Bronchus fibroblast of lung (primary cell): ENCODE results near the genes CCN5, KCNK15 and PI3.

- RAMPAGE, long total RNA: no peak
These were observed 712 bp upstream of the OSER1 start for GRCh38 chr20:44211389-44211577.

DNA sequence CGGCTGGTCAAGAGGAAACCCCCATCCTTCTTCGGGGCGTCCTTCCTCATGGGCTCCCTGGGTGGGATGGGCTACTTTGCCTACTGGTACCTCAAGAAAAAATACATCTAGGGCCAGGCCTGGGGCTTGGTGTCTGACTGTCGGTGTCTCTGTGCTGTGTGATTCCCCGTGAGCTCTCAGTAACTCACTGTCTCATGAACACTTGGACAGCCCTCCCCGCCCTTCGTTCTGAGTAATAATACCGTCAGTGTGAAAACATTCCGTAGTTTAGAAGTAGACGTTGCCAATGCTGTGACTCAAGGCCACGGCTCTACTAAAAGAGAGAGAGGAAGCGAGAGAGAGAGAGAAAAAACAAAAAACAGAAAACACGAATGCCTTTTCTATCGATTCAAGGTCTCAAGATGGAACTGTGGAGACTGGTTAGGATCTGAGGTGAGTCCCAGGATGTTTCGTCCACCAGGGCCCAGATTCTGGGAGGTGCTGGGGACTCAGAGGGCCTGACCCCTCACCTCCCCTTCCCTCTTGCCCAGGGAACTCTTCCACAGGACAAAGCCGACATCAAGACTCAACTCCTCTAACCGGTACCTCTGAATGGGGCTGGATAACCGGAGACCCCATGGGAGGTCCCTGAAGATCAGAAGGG is 31.7 kb downstream of the FITM2 start:
- RAMPAGE, long total RNA: no peak

- RAMPAGE, long total RNA: no peak
These were observed 694 bp upstream of the R3HDML start for GRCh38 chr20:44336084-44336613.

- RAMPAGE, long total RNA: no peak
These were observed 46.0 kb downstream of the HNF4A start for GRCh38 chr20:44401451-44402031.

- RAMPAGE, long total RNA: no peak
These were observed 40.0 kb upstream of the TTPAL start for GRCh38 chr20:44435466-44436245.

DNA sequence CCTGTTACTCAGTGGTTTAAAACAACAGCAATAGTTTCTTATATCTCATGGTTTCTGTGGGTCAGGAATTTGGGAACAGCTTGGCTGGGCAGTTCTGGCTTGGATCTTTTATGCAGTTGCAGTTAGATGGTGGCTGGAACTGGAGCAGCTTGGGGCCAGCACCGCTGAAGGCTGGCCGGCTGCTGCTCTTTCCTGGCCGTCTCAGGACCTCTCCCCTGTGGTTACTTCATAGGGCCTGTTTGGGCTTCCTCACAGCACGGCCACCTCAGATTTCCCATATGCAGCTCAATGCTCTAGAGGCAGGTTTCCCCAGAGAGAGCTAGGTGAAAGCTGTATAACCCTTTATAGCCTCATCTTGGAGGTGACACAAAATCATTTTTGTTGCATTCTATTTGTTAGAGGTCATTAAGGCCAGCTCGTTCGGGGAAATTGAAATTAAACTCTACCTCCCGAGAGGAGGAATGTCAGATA is 15.6 kb downstream of the PKIG start:
- RAMPAGE, long total RNA: no peak

GRCh38 chr20:44621063-44621566 is 30.4 kb downstream of the ADA start:
- RAMPAGE, long total RNA: no peak

DNA sequence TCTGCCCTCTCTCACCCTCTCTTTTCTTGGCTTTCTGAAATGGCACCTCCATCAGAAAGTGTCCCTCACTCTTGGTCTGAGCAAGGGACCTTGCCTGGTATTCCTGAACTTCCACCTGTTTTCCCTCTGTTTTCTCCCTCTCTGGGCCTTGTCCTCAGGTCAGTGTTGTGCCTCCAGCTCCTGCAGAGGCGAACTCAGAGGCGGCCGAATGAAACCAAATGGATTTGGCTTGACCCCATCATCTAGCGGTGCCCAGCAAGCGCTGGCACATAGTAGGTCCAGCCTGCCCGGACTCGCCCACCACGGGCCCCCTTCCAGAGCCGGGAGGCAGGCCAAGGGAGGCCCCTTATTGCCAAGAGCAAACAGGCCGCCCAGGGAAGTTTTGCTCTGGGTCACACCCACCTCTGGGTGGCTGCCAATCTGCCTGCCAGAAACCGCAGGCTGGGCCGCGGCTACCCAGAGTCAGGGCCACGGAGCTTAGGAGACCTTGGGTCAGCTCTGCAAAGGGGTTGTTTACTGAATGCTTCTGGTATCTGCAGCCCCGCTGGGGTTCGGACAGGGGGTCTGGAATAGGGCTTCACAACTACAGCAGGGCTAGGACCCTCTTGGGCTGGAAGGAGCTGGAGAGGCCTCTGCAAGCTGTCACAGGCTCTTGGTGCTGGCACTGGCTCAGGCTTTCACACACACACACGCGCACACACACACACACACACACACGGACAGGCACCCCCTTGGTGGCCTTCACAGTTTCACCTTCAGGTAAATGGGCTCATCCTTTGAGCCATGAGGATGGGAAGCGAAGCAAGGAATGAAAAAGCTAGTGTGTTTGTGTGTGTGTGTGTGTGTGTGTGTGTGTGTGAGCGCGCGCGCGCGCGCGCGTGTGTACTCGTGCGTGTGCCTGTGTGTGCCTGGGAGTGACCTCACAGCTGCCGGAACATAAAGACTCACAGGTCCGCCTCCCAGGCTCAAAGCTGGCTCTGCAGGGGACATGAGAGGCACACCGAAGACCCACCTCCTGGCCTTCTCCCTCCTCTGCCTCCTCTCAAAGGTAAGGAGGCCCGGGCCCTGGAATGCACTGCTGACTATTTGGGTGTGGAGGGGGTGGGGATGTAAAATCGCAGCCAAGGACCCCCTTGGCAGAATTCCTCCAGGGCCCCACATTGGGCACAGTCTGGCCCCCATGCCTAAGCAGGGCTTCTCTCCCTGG is at the start of gene CCN5:
CCN5 (plus strand) TSS at position 967 of the 1,207 bp plus-strand sequence.
- RAMPAGE, long total RNA: no peak

DNA sequence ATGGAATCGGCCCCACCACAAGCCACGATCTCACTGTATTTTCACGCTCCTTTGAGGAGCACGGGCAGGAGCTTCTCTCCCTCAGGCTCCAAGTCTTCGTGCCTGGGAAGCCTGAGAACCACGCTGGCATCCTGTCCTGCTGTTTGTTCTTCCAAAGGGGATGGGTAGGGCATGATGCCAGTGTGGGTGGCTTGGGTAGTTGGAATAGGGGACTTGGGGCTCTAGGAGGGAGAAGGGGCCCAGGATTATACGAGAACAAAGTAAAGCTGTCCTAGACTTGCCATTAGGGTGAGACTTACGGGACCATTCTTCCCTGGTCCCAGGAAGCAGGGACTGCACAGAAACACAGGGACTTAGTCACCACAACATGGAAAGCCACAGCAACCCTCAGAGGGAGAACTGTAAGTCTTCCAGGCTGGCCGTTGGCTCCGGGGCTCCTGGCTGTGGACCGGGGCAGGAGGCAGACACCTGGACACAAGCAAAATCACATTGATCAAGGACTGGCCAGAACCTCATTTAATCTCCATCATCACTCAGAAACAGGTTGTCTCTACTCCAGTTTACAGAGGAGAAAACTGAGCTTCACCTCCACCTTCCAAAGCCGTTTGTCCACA is 1.3 kb downstream of the CCN5 start:
- RAMPAGE, long total RNA: no peak

GRCh38 chr20:44745493-44746522 is at the start of gene KCNK15:
Gene KCNK15, plus strand, starts transcription at chr20:44745865.
- RAMPAGE, long total RNA: no peak

DNA sequence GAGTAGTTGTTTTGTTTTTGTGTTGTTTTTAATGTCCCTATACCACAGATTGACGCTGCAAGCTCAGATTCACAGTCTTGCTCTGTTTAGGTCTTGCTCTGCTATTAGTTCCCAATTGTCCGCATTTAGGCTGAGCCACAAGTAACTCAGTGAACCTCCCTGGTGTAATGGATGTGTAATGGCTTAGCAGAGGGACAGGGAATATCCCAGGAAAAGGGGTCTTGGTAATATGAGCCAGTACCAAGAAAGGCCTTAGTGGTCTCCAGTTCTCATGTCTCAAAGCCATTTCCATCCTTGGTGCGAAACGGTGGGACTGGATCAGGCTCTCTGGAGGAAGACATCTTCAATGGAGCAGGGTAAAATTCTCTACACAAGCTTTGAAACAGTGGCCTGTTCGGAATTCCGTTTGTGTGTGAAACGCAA is 610 bp upstream of the PABPC1L start:
- RAMPAGE, long total RNA: no peak

- RAMPAGE, long total RNA: no peak
These were observed 2.6 kb upstream of the WFDC5 start for GRCh38 chr20:45117477-45118096.

- RAMPAGE, long total RNA: no peak
These were observed at the start of gene PI3 for GRCh38 chr20:45174381-45175148. Gene PI3, plus strand, starts transcription at chr20:45174902.

GRCh38 chr20:45343218-45344126 is 4.8 kb downstream of the SDC4 start:
- RAMPAGE, long total RNA: no peak

- RAMPAGE, long total RNA: no peak
These were observed 1.1 kb upstream of the SYS1 start for GRCh38 chr20:45361786-45362371.

DNA sequence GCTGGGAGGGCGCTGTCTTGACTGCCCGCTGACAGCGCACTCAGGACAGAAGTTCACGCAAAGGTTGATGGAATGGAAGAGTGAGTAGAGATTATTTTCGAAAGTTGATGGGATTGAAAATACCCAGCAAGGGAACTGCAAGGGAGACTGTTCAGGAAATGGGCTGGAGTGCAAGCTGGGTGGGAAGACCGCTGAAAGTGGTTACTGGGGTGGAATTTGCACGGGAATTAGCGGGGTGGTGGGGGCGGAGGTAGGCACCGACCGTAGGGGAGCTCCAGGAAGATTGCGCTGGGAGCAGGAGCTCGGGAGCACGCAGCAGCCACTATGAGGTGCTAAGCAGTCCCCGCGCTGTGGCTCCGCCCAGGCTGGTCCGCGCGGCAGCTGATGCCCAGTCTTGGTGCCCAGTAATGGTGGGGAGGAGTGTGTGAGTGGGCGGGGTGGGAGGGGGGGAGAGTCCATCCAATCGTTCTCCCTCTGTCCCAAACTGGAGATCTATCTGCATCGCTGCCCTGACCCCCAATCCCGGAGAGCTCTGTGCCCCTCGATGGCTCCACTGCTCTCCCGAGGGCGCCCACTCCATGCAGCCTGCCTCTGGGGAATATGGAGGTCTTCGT is 5.5 kb downstream of the TP53TG5 start:
- RAMPAGE, long total RNA: no peak

DNA sequence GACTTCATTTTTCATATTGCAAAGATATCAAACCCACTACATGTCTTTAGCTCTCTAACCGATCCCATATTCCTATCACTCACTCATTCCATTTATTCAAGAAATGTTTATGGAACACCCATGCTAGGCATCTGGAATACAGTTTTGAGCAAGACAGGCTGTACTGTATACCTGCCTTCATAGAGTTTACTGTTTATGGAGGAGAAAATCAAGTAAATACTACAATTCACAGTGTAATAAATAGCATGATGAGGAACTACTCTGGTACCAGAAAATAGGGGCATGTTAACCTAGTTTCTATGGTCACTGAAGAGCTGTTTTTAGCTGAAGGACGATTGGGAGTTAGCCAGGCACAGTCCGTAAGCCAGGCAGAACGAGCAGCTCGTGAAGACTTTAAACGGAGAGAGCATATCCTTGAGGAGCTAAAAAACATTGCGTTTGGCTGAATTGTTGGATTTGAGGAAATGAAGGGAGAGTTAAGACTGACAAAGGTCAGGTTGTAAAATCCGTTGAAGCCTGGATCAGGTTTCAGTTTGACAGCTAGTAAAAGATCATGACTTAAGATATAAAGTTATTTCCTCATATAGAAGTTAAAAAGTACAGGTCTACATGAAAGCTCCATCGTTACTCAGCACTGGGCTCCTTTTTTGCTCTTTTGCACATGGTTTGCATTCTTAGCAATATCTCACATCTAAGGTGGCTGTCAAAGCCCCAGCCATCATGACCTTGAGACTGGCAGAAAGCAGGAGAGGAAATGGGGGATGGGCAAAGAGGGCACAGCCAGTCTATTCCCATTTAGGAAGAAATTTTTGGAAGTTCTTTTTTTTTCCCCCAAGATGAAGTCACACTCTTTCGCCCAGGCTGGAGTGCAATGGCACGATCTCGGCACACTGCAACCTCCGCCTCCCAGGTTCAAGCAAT is 2.8 kb downstream of the DBNDD2 start:
- RAMPAGE, long total RNA: no peak

DNA sequence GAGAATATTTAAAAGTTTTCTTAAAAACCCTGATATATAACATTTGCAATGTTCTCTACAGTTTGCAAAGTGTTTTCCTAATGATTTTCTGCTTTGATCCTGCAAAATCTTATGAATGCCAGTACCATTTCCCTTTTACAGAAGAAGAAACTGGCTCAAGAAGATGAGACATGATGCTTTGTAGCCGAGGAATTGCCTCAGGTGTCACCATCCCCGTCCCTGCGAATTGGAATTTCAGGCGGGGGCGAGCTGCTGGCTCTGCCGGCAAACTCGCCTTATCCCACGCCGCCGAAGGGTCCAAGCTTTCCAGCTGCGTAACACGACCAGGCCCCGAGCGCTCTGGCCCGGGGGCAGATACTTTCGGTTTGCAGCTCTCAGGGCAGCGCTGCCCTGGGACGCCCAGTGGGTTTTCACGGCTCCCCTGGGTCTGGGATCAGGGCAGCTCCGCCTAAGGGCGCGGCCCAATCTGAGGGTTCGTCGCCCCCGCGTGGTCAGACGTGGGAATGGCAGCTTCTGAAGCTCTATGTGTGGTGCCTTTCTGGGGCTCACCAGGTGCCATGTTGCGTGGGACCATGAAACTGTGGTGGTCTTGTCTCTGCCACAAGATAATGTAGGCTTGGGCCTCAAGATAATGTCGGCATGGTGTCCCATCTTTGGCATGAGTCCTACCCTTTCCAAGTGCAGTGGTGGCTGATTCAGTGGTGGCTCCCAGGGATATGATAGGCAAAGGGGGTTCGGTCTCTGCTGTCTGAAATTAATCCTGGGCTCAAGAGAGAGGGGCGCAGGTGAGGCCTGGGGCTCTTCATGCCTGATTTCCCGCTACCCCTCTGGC is 20.9 kb downstream of the PIGT start:
- RAMPAGE, long total RNA: no peak

- RAMPAGE, long total RNA: no peak
These were observed 21.2 kb upstream of the WFDC2 start for GRCh38 chr20:45448154-45448877.

DNA sequence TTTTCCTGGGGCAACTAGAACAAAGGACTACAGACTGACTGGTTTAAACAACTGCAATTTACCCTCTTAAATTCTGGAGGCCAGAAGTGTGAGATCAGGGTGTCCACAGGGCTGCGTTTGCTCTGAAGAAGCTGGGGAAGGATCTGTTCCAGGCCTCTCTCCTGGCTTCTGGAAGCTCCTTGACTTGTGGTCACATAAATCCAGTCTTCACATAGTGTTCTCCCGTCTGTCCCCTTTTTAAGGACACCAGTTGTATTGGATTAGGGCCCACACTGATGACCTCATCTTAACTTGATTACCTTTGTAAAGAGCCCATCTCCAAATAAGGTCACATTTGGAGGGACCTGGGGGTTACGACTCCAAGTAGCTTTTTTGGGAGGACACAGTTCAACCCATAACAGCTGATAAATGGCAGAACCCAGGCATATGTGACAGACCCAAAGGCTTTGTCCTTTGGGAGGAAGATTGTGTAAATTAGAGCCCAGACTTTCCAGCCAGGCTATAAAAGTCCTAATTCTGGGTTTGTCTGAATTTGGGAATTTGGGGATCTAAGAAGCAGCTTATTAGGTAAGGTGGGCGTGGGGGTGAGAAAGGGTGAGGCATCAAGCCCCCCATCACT is 20.0 kb upstream of the WFDC2 start:
- RAMPAGE, long total RNA: no peak